Jurkat, Clone E6-1 (cell line): Measurements from ENCODE around the gene THRSP.

DNA sequence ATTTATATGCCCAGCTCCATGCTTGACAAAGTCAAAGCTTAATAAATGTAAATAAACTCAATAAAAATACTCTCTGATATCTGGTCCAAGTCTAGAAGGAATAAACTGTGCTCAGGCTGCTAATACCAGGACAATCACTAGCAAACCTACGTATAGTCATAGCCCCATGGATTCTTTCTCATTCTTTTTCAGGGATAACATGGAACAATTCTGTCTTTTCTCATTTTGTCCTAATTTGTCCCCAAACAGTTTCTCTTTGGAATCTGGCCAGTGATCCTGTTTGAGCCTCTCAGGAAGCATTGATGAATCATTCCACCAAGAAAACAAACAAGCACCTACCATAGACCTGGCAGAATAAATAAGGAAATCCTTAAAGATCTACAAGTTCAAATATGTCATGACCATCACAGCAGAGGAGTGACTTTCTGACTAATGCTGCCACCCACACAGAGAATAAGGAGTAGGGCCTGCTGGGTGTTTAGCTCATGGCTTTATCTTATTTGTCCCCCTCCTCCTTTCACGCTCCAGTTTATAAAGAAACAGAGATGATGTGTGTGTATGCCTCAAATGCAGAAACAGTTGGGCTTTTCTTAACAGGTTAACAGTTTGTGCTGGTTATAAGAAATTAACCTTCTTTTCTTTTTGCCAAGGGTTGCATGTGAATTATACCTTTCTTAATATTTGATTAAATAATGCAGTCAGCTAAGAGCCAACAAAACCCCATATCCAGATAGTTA is 14.0 kb upstream of the B3GNT6 start:
- RRBS = no CpG with 5 or more reads among the region's 2 CpGs

DNA sequence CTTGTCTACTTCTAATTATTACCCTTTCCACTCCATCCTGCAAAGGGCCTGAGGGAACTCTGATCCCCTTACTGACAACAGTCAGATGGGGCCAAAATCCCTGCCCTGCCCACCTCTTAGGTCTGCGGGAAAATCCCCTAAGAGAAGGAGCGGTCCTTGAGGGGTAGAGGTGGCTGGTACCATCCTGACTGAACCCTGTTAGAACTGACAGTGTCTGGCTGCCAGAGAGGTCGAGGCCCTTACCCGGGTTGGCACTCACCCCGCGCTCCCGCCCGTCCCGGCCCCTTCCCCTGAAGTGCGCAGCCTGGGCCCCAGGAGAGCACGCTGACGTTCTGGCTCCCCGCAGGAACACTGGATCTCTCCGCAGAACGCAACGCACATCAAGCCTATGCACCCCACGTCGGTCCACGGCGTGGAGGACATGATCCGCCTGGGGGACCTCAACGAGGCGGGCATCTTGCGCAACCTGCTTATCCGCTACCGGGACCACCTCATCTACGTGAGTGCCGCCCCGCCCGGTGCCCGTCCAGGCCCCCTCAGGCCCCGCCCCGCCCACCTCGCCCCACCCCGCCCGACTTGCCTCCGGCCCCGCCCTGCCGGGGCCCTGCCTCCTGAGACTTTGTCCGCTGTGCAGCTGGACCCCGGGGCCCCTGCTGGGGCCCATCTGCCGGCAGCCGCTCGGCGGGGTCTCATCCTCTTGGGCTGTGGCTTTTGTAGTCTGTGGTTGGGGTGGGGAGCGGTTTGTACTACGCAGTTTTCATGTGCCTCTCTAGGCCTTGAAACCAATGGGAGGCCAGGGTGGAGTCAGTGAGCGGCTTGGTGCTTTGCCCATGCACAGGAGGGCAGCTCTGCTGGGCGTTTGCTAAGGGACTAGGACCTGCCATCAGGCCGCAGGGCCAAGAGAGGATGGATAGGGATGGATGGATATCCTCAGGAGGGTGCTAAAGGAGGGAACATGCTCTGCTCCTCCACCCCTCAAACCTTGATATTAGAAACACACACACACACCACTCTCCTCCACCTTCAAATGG is 19.7 kb downstream of the MYO7A start:
- RRBS = 10% methylated on average over 14 of the region's 50 CpGs

DNA sequence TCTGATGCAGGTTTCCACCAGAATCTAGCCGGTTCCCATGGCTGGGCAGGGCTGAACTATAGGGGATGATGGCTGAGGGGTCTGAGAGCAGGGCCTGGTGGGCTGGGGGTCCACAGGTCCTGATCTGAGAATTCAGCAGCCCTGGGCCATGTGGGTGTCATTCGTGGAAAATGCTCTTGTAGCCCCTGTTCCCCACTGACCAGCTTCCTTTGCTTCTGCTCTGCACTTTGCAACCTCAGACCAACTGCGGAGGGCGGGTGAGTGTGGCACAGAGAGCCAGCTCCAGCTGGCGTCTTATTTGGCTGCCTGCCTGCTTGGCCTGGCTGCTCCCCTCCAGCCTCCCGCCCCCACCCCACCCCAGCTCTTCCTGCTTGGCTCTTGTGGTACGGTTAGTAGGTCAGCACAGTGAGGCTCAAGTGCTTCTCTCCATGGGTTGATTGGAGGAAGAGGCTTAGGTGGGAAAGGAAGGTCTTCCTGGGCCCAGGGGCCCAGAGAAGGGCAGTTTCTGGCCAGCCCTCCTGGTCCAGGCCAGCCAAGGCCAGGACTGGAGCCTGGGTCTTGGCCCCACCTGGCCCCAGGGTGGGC is 26.3 kb downstream of the MYO7A start:
- RRBS = no CpG with 5 or more reads among the region's 7 CpGs

DNA sequence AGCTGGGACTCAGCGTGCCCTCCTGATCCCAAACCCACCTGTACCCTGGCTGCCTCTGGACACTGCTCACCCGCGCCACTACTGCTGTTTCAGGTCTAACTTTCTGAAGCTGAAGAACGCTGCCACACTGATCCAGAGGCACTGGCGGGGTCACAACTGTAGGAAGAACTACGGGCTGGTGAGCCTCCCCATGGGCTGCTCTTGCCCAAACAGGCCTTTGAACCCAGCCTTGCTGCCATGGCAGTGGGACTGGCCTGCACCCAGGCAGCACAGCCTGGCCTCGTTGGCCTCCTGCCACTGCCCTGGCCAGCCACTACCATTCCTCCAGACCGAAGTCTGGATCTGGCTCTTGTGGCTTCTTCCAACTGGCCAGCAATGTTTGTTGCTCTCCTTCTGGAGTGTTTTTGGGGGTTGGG is 50.9 kb downstream of the MYO7A start:
- RRBS = no CpG with 5 or more reads among the region's 8 CpGs

GRCh38 chr11:77471317-77472148 is 2.4 kb downstream of the PAK1 start:
- RRBS = no CpG with 5 or more reads among the region's 3 CpGs

- RRBS = no CpG with 5 or more reads among the region's 6 CpGs
Observed at GRCh38 chr11:77474543-77474675, 515 bp upstream of the PAK1 start.

DNA sequence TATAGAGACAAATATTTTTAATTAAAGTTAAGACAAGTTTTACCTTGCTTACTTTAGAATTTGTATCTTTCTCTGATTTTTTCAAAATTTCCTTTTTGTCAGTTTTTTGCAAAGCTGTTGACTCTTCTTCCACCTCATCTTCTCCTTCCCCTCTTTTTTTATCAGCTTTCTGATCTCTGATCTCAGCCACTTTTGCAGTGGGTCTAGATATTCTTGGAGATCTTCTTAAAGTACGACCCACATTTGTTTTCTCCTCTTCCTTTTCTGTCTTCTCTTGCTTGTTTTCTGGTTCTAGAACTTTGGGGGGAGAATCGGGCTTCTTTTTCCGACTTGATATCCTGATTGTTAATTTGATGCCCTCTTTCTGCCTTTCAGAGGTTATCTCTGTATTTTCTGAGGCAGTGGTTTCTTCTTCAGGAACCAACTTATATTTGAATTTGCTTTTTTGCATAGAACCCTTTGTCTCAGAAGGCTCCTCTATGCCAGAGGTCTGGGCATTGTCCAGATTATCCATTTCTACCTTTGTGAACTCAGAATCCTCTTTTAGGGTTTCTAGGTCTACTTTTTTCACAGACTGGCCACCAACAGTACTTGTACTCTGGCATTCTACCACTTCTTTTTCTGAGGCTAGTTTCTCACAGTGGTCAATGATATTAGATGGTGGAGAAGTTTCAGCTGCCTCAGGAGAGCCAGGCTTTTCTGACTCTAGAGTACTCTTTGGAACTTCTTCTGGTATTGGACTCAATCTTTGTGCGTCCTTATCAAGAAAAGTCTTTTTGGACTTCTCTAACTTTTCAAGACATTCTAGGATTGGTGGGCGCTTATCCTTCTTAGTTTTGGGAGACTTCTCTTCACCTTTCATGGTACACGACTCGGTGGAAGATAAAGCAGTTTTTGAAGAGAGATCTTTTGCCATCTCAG is 63.3 kb upstream of the CLNS1A start:
- RRBS = no CpG with 5 or more reads among the region's 7 CpGs

DNA sequence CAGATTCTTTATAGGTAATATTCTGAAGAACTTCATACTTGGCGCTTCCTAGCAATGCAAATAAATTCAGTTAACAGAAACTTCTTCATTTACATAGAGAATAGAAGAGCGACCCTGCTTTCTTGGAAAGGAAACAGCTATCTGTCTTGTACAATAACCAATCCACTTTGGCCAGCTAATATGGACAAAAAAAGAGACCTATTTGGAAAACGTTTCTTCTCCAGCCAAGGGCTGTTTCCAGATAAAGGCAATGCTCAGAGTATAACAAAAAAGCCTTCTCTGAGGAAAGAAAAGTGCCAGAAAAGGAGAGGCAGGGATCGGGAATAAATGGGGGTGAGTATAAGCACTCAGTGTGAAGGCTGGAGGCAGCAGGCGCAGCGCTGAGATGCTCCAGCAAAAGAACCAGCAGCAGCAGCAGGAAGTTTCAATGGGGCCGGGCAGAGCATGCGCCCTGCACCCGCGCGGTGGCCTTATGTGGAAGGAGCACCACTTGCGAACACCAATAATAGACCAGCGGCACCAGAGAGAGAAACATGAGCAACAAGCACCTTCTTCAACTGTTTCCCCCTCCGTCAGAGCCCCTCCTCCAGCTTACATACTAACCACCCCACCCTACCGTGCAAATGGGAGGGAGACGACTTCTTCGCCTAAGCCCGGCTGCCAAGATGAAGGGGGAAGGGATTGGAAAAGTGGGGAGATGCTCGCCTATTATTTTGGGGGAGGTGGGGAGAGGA is 1.3 kb downstream of the RSF1 start:
- RRBS = no CpG with 5 or more reads among the region's 19 CpGs

DNA sequence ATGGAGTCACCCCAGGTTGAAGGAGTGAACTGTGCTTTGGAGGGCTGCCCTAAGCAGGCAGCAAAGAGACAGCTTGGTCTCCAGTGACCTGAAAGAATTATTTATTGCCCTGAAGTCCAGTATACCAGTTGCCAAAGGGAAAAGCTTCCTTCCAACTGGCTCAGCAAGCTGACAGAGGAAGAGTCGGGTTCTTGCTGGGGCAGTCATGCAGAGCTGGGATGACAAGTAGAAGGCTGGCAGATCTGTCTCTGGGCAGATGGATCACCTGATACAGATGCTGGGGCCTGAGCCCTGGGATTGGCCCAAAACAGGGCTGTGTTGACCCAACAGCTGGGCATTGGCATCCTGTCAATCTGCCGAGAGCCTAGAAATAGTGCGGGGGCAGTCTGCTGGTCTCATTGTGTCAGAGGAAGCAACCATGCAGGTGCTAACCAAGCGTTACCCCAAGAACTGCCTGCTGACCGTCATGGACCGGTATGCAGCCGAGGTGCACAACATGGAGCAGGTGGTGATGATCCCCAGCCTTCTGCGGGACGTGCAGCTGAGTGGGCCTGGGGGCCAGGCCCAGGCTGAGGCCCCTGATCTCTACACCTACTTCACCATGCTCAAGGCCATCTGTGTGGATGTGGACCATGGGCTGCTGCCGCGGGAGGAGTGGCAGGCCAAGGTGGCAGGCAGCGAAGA is at the start of gene THRSP:
Gene THRSP (plus strand): TSS at position 398 of the 684 bp plus-strand sequence.
- RRBS = no CpG with 5 or more reads among the region's 12 CpGs

DNA sequence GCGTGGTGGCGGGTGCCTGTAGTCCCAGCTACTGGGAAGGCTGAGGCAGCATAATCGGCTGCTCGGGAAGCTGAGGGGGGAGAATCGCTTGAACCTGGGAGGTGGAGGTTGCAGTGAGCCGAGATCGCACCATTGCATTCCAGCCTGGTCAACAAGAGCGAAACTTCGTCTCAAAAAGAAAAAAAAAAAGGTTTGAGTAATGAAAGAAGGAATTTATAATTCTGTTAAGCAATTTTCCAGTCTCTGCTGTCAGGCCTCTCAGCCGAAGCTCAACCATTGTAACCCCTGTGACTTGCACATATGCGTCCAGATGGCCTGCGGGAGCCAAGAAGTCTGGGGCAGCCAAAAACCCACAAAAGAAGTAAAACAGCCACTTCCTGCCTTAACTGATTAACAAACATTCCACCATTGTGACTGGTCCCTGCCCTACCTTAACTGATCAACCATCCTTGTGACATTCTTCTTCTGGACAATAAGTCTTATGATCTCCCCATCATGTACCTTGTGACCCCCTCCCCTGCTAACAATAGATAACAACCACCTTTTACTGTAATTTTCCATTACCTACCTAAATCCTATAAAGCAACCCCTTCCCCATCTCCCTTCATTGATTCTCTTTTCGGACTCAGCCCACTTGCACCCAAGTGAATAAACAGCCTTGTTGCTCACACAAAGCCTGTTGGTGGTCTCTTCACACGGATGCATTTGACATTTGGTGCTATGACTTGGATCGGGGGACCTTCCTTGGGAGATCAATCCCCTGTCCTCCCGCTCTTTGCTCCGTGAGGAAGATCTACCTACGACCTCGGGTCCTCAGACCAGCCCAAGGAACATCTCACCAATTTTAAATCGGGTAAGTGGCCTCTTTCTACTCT is 1.2 kb upstream of the NDUFC2 start:
- RRBS = no CpG with 5 or more reads among the region's 20 CpGs

DNA sequence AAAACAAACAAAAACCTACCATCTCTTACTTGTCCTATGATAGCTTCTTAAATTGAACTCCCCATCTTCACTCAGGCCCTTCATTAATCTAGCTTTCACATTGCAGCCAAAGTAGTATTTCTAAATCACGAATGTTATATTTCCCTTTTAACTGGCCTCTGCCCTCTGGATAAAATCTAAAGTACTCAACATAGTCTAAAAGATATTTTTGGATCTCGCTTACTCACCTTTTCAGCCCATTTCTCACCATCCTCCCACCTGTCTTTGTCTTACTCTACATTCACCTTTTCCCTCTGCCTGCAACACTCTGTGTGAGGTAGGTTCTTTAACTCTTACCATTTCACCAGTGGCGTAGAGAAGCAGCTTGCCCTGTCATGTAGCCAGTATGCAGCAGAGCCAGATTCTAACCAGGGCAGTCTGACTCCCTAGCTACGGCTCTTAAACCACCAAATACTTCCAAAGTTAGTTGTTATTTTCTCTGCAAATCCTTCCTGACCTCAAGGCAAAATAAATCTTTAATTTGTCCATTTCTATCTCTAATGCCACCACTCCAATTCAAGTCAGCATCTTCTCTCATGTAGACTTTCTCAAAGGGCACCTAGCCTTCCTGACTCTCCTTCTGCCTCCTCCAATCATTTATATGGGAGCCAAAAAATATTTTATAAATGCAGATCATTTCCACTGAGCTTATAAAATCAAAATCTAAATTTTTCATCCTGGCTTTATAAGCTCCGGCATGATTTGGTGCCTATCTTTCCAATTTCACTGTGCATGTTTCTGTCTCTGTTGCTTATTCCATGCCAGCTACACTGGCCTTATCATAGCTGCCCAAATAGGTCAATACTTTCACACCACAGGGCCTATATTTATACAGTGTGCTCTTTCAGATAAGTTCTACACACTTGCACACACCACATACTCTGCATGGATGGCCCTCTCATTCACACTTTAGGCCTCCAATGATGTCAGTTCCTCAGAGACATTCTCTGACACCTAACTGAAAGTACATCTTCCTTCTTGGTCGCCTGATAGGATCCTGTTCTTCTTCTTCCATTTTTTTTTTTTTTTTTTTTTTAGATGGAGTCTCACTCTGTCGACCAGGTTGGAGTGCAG is 7.3 kb downstream of the ALG8 start:
- RRBS = no CpG with 5 or more reads among the region's 7 CpGs

DNA sequence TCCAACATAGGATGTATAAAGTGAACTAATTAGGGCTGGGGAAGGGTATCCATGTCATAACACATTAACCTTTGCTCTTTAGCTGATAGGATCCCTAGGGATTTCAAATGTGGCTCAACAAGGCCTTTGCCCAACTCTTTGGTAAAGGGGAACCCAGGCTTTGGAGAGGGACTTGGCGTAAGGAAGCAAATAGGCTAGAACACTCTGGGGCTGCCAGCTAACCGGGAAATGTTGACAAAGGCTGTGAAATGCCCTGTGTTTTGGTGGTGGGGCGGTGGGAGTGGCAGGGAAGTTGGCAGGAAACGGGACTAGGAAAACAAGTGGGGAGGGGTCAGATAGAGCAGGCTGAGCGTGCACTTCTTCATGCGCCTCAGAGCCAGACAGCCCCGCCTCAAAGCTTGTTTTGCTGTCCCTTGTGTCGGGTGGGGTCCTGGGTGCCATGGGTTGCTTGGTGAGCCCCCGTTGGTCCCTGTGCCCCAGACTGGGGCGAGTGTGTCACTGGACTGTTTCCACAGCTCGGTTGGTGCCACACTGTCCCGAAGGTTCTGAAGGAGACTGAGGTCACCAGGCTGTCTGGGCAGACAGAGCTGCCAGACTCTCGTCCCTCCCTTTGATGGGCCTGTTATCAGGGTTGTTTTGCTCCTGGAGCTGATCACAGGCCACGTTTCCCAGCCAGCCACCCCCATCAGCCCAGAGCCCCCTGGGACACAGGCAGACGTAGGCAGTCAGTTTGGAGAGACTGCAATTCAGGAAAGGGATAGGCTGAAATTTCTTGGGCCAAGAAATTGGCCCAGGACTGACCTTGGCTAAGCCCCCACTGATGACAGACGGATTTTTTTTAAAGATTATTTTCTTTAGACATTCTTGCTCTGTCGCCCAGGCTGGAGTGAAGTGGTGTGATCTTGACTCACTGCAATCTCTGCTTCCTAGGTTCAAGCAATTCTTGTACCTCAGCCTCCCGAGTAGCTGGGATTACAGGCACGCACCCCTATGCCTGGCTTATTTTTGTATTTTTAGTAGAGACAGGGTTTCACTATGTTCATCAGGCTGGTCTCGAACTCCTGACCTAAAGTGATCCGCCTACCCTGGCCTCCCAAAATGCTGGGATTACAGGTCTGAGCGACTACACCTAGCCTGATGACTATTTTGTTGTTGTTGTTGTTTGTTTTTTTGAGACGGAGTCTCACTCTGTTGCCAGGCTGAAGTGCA is 19.5 kb downstream of the KCTD21 start:
- RRBS = no CpG with 5 or more reads among the region's 23 CpGs

- RRBS = no CpG with 5 or more reads among the region's 3 CpGs
Observed at GRCh38 chr11:78330529-78330846, 87.1 kb downstream of the GAB2 start.

GRCh38 chr11:78352231-78352904 is 65.3 kb downstream of the GAB2 start:
- RRBS = no CpG with 5 or more reads among the region's 7 CpGs

DNA sequence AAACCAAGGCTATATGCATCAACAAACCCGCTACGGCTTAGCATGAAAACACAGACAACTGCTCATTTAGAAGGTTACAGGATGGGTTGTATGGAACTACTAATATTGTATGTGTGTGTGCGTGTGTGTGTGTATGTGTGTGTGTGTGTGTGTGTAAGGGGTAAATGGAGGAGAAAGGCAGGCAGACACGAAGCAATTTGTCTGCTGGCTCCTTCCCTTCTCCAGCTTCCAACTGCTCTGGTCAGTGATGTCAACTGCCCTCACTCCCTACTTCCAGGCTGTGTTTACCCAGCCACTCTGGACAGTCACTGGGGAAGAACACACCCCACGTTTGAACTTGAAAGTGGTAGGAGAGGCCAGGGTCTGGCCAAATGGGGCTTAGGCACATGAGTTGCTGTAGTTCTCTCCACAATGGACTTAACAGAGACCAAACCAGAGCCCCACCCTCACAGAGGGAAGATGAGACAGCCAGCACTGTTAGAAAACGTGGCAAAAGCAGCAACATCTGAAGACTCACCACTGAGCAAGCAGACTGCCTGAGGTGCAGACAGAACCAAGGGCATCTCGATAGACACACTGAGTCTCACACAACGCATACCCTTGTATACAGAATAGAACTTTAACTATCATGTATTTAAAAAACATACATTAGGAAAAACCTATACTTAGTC is 46.9 kb downstream of the GAB2 start:
- RRBS = no CpG with 5 or more reads among the region's 8 CpGs

- RRBS = no CpG with 5 or more reads among the region's 11 CpGs
Observed at GRCh38 chr11:78427562-78428441, 10.2 kb upstream of the GAB2 start.

DNA sequence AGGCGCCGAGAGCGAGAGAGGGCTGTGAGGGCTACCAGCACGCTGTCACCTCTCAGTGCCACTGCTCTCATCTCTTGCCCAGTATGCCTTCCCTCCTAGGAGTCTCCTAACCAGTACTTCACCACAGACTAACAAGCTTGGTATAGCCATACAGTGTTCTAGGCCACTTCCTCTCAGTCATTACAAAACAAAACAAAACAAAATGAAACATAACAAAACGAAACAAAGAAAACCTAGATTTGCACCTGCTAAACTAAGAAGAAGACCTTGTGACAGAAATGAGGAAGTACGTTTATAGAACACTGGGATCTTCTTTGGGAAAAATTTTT is 47.8 kb upstream of the GAB2 start:
- RRBS = no CpG with 5 or more reads among the region's 6 CpGs

GRCh38 chr11:78724950-78725404 is 150.3 kb upstream of the NARS2 start:
- RRBS = no CpG with 5 or more reads among the region's 5 CpGs

GRCh38 chr11:78801100-78801802 is 226.6 kb upstream of the NARS2 start:
- RRBS = no CpG with 5 or more reads among the region's 3 CpGs

DNA sequence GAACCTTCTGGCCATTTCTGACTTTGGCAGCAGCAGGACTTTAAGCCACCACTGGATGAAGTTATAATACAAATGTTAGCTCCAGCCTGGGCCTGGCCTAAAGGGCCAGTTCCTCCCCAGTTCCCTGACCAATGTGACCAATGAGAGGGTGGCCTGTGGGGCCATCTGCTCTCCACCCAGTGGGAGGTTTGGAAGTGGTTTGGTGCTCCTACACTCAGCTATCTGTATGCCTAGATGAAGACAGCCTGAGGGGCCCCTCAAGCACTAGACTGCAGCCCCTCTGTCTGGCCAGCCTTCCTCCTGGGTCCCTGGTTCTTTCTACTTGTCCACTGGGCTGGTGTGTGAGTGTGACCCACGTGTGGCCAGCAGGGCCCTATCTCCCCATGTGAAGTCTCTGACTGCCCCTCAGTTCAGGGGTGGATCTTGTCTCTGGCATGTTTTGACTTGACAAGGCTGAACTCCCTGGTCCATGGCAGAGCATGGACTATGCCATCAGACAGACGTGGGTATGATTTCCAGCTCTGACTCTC is 254.2 kb upstream of the NARS2 start:
- RRBS = no CpG with 5 or more reads among the region's 2 CpGs